Sciatic nerve (tissue), 1 donor: ENCODE data around the genes KDM8 and XPO6.

- PRO-cap: no peak
Measured at GRCh38 chr16:27174720-27175263, 28.5 kb upstream of the KDM8 start.

DNA sequence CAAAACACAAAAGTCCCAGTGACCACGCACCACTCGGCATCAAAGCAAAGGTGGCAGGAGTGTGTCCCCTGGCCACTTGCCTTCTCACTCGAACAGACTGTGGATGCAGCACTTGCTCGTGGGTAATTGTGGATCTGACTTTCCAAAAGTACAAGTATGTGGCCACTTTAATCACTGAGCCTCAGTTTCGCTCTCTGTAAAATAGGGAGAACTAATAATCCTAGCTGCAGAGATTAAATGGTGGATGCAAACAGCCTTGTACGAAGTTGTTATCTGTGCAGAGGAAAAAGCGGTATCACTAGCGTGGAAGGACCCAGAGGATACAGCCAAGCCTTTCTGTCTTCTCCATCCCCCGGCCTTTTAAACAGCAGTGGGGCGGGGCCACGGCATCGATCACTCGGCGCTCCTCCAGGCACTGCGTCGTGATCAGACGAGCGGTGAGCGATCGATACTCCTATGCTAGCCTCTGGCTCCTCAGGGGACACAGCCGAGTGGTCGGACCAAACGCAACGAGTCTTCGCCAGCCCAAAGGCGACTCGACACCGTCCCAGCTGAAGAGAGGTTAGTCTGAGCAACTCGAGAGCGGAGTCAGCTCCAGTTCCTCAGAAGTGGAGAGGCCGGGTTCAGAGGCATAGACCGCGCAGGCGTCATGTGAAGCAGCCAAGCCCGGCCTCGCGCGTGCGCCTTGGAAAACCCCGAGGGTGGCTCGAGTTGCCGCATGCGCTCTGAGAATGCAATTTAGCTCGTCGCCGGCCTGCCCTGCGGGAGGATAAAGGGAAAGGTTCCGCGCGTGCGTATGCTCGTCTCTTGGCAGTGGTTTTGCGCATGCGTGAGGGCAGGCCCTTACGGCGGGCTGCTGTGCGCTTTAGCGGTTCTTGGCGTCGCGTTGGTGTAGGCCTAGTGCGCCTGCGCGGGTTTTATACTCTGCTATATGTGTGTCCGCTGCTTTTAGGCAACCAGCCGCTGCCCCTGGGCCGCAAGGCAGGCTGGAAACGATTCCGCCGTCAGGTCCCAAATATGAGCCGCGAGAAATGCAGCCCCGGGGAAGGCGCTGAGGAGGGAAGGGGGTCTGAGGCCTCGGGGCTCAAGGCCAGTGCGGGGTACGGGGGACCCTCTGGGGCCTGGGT, at the start of gene KDM8:
KDM8 (plus strand) TSS at position 451 of the 1,127 bp plus-strand sequence.
- PRO-cap: bidirectional peak, plus-strand start at position 429 of the sequence, minus-strand start at position 362 of the sequence; bidirectional peak, plus-strand start at position 959 of the sequence, minus-strand start at position 676 of the sequence

GRCh38 chr16:27242802-27243748, 25.5 kb downstream of the NSMCE1 start:
- PRO-cap: bidirectional peak, plus-strand start at chr16:27243015, minus-strand start at chr16:27242939; bidirectional peak, plus-strand start at chr16:27243497, minus-strand start at chr16:27243267

- PRO-cap: no peak
Measured at GRCh38 chr16:27253532-27253900, 15.1 kb downstream of the NSMCE1 start.

- PRO-cap: no peak
Measured at GRCh38 chr16:27267199-27267594, 1.4 kb downstream of the NSMCE1 start.

GRCh38 chr16:27271722-27272048, 3.1 kb upstream of the NSMCE1 start:
- PRO-cap: no peak

DNA sequence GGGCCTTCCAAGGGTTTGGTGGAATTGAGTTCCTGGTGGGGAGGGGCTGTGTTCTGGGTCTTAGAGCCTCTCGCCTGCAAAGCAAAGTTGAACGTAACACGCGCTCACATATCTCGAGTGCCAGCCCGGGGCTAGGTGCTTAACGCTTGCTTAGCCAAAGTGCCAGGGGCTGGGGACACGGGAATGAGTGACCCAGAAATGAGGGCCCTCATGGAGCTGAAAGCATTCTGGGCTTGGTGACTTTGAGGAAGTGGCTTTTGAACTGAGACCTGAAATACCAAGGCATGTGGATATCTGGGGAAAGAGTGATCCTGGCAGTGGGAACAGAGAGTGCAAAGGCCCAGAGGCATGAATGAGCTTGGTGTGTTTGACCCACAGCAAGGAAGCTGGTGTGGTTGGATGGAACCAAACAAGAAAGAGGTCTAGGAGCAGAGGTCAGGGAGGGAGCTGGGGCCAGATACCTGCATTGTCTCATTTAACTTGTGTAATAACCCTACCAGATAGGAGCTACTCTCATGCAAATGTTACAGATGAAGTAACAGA, 5.1 kb downstream of the IL4R start:
- PRO-cap: no peak

- PRO-cap: no peak
Measured at GRCh38 chr16:27364321-27365081, 37.5 kb upstream of the IL21R start.

DNA sequence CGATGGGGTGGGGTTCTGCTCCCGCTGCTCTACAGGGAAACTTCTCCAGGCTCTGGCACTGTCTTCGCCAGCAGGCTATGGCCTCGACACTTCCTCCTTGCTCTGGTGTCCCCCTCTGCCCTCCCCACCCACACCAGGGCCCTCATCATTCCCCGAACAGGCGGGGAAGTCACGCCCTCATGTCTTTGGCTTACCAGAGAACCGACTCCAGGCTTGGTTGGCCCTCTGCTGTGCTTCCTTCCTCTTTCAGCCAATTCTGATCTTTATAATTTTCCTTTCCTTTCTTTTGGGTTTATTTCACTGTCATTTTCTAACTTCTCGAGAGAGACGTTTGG, 18.1 kb upstream of the IL21R start:
- PRO-cap: no peak

GRCh38 chr16:27403251-27404007, 1.5 kb downstream of the IL21R start:
- PRO-cap: no peak

GRCh38 chr16:27407055-27407665, 5.2 kb downstream of the IL21R start:
- PRO-cap: no peak

- PRO-cap: bidirectional peak, plus-strand start at chr16:27450085, minus-strand start at chr16:27449942
Measured at GRCh38 chr16:27449452-27450277, 47.7 kb downstream of the IL21R start.

DNA sequence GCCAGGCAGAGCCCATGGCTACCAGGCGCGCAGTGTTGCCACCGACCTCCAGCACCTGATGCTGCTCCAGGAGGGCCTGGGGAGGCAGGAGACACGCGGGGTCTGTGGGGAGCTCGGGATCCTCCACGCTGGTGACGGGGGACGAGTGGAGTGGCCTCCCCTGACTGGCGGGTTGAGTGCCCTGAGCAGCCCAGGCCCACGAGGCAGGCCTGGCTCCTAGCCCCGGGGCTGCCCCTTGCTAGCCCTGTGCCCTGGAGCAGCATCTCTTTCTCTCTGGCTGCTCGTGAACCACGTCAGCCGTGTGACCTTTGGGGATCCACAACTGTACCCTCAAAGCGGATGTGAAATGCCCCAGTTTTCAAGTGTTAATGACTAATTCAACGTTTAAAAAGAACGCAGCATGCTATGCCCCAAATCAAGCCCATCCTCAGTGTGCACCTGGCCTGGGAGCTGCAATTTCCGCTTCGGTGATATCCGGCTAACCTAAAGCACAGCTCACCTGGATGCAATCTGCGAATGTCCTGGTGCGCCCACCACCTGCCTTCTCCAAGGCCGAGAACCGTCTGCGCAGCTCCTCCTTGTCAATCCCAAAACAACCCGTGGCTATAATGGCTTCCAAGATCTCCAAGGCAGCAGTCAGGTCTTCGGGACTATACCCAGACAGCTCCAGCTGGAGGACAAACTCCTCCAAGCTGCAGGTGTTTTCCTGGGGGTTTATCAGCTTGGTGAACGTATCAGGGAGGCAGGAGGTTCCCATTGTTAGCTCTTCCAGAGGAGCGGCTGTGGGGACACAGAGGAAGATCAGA, 63.0 kb downstream of the IL21R start:
- PRO-cap: unidirectional peak, minus-strand start at position 275 of the sequence

GRCh38 chr16:27547382-27547665, 2.4 kb downstream of the GTF3C1 start:
- PRO-cap: no peak

DNA sequence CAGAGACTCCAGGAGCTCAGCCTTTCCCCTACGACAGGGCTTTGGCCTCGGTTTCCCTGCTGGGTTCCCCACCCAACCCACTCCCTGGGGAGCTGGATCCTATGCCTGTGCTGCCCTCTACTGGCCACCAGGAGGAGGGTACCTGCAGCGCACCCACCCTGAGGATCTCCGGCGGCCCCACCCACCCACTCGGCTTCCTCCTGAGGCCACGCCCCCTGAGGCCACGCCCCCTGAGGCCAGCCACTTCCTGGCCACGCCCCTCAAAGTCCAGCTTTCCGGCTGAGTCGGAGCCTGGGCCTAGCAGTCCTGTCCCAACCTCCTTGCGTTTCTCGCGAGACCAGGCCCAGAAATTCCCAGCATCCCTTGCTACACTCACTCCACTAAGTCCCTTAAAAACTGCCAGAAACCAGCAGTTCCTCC, 195.9 kb downstream of the GSG1L start:
- PRO-cap: no peak

DNA sequence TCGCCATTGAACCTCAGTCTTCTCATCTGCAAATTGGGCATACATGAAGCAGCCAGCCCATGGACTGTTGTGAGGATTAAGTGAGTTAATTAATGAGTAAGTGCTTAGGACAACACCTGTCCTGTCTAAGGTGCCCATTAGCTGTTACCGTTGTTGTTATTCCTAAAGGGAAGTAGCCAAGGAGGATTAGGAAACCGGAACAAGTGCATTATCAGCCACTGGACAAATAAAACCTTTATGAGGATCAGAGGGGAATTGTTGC, 169.4 kb downstream of the GSG1L start:
- PRO-cap: no peak

GRCh38 chr16:28112566-28113294, 49.2 kb upstream of the GSG1L start:
- PRO-cap: no peak

GRCh38 chr16:28150593-28151671, 60.8 kb downstream of the XPO6 start:
- PRO-cap: no peak

DNA sequence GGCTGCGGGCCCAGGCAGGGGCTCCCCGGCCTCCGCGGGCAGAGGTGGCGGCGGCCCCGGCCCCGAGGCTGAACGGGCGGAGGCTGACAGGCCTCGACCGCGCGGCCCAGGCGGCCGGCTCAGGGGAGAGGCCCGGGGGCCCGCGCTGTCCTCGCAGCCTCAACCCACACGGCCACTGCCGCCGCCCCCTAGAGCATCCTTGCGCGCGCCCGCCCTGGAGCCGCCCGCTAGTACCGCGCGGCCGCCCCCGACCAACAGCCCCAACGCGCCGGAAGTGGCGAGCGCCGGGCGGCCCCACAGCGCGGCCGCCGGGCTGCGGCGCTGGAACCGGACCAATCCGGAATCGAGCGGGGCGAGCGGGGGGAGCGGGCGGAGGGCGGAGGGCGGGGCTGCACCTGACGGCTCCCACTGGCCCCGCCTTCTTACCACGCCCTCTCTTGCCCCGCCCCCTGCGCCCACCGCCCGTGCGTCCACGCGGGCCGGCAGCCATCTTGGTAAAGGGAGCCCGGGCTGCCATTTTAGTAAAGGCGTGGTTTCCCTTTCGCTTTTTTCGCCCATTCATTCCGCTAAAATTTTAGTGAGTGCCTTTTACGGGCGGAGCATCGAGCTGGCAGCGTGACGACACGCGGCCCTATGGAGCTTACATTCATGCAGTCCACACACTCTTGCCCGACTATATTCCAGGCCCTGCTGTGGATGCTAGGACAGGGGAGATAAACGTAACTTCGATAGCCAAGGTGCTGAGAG, at the start of gene XPO6:
XPO6 (minus strand) TSS at position 276 of the 747 bp plus-strand sequence.
- PRO-cap: unidirectional peak, minus-strand start at position 276 of the sequence; unidirectional peak, minus-strand start at position 424 of the sequence; unidirectional peak, minus-strand start at position 493 of the sequence

- PRO-cap: no peak
Measured at GRCh38 chr16:28260221-28260601, 32.1 kb upstream of the SBK1 start.